SK-N-SH (cell line): ENCODE measurements around a stretch of chr17.

GRCh38 chr17:226801-227488 lies 45.5 kb upstream of the DOC2B start:
- RRBS, result no CpG with 5 or more reads among the region's 19 CpGs
CAGE:
- cytosol, long polyA plus RNA, result no peak
- long polyA plus RNA, result no peak
- nucleus, long polyA plus RNA, result no peak

DNA sequence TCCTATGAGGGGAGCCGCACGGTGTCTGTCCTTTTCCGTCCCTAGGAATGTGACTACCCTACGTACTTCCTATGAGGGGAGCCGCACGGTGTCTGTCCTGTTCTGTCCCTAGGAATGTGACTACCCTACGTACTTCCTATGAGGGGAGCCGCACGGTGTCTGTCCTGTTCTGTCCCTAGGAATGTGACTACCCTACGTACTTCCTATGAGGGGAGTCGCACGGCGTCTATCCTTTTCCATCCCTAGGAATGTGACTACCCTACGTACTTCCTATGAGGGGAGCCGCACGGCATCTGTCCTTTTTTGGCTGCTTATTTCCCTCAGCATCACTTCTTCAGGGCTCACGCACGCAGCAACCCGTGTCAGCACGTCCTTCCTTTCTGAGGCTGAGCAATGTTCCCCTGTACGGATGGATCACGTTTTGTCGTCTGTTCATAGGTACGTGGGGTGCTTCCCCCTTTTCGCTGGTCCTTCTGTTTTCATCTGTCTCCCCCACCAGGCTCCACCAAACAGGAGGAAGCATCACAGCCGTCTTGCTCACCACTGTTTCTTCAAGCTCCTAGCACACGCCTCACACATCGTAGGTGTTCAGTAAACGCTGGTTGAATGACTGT lies 76.4 kb upstream of the DOC2B start:
- RRBS, result no CpG with 5 or more reads among the region's 29 CpGs
CAGE:
- cytosol, long polyA plus RNA, result no peak
- long polyA plus RNA, result no peak
- nucleus, long polyA plus RNA, result no peak

- RRBS, result 95% methylated on average over 6 of the region's 12 CpGs
CAGE:
- cytosol, long polyA plus RNA, result no peak
- long polyA plus RNA, result no peak
- nucleus, long polyA plus RNA, result no peak
Measured at GRCh38 chr17:327314-327866, 25.2 kb downstream of the RPH3AL start.

- RRBS, result 72% methylated on average over 6 of the region's 18 CpGs
CAGE:
- cytosol, long polyA plus RNA, result no peak
- long polyA plus RNA, result no peak
- nucleus, long polyA plus RNA, result no peak
Measured at GRCh38 chr17:339536-340036, 13.0 kb downstream of the RPH3AL start.

DNA sequence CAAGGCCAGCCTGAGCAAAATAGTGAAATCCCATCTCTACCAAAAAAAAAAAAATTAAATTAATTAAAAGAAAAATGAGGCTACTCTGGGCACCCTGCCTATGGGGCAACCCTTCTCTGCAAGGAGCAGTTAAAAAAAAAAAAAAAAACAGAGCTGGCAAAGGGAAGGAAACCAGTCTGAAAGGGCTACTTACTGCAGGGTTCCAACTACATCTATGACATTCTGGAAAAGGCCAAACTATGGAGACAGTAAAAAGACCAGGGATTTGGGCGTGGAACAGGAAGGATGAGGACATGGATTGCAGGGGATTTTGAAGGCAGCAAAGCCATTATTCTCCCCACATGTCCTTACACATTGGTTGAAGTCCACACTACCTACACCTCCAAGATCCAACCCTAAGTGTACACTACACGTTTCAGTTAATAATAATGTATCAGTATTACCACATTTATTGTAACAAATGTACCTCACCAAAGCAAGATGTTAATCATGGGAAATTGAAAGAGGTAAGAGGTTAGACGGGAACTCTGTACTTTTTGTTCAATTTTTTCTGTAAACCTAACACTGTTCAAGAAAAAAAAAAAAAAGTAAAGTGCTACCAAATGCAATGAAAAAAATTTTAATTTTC lies 4.5 kb downstream of the RPH3AL start:
- RRBS, result no CpG with 5 or more reads among the region's 3 CpGs
CAGE:
- cytosol, long polyA plus RNA, result no peak
- long polyA plus RNA, result no peak
- nucleus, long polyA plus RNA, result no peak

DNA sequence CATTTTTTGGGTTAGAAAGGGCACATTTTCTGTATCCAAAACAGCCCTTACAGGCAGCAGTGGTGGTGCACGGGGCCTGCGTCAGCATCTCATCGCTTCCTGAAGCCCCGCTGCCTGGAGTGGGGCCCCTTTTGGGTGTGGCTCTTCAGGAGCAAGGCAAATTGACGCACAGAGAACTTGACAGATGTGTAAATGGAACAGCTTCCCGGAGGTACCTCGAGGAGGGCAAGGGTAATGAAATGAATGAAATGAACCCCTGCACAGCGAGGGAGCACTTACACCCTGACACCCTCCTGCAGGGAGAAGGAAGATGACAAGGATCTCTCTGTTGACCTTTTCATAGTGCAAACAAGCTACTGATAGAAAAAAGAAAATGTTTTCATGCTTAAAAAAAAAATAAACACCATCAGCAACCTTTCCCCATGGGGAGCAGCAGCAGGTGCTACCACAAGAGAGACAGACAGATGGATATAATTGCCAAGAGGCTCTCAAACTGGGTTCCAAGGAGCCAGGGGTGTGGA lies 485 bp upstream of the RPH3AL start:
- RRBS, result no CpG with 5 or more reads among the region's 8 CpGs
CAGE:
- cytosol, long polyA plus RNA, result no peak
- long polyA plus RNA, result no peak
- nucleus, long polyA plus RNA, result no peak

DNA sequence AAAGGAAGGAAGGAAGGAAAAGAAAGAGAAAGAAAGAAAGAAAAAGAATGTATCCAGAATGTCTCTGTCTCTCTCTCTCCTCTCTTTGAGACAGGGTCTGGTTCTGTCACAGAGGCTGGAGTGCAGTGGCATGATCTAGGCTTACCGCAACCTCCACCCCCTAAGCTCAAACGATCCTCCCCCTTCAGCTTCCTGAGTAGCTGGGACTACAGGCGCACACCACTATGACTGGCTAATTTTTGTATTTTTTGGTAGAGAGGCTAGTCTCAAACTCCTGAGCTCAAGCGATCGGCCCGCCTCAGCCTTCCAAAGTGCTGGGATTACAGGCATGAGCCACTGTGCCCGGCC lies 8.2 kb downstream of the C17orf97 start:
- RRBS, result no CpG with 5 or more reads among the region's 7 CpGs
CAGE:
- cytosol, long polyA plus RNA, result no peak
- long polyA plus RNA, result no peak
- nucleus, long polyA plus RNA, result no peak

DNA sequence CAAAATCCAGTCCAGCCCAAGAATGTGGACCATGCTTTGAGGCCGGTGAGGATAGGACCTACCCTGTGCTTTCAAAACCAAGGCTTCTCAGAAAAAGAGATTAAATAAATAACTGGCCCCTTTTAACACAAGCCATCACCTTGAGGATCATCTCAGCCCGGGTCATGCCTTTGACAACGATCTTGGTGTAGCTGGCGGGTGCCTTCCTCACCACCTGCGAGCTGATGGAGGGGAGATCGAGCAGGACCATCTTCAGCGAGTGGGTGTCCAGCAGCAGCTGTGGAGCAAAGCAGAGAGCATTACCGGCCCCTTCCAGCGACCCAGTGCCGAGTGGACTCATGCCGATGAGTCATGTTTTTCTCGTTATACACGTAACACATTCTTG lies 111.3 kb downstream of the C17orf97 start:
- RRBS, result 96% methylated on average over 2 of the region's 13 CpGs
CAGE:
- cytosol, long polyA plus RNA, result no peak
- long polyA plus RNA, result no peak
- nucleus, long polyA plus RNA, result no peak

DNA sequence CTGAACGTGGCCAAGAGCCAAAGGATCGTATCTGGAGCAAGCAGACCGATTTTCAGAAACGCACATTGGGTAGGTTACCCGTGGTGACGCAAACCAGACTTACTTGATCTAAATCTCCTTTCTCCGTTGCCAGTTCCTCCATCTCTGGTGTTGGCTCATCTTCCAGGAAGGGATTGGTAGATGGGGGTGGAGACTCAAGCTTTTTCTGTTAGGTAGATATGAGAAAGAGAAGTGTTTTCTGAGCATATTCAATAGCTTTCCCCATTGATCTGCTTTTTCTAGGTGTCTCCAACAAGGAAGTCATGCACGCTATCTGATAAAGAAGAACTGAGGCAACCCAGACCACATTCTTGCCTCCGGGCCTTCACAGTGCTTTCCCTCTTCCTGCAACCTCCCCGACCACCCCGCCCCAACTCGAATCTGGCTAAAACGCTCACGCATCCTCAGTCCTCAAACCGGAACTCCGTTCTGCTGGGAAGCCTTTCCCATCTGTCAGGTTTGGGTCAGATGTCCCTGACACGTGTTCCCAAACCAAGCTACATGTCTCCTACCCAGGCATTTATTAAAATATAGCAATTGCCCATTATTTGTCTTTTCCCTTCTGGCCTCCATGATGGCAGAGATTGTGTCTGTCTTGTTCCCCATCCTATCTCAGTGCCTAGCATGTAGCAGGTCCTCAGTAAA lies 112.8 kb downstream of the VPS53 start:
- RRBS, result 47% methylated on average over 4 of the region's 17 CpGs
CAGE:
- cytosol, long polyA plus RNA, result no peak
- long polyA plus RNA, result no peak
- nucleus, long polyA plus RNA, result no peak

- RRBS, result 35% methylated on average over 3 of the region's 26 CpGs
CAGE:
- cytosol, long polyA plus RNA, result no peak
- long polyA plus RNA, result no peak
- nucleus, long polyA plus RNA, result no peak
Measured at GRCh38 chr17:802397-803110, 20.4 kb downstream of the MRM3 start.

- RRBS, result no CpG with 5 or more reads among the region's 11 CpGs
CAGE:
- cytosol, long polyA plus RNA, result no peak
- long polyA plus RNA, result no peak
- nucleus, long polyA plus RNA, result no peak
Measured at GRCh38 chr17:848053-848320, 65.8 kb downstream of the MRM3 start.

DNA sequence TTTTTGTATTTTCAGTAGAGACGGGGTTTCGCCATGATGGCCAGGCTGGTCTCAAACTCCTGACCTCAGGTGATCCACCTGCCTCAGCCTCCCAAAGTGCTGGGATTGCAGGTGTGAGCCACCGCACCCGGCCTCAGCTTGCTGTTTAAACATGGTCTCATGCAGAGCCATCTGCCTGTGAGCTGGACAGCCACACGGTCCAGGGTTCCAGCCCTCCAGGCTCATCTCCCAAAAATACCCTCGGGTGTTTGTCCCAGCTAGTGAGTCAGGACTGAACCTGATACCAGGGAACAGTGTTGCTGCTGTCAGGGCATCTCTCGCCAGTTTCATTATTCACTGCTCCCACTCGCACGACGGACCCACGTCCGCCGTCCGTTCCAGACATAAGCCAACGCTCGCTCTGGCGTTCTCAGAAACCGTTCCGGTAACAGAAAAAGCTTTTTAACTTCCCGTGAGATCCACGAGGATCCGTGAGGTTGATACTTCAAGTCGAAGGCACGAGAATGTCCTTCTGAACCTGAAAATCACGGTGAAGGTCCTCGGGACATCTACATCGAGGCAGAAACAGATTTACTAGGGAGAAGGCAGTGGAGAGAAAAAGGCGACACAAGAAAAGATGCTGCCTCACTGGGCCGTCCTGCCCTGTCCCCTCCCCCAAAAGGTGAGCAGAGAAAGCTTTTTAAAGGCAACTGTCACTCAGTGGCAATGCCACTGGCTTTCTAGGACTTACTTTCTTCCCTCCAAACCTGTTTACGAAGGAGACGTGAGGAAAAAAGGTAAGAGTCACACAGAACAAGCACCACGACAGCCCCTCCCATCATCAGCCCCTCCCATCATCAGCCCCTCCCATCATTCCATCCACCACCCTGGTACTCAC lies 77.5 kb downstream of the NXN start:
- RRBS, result no CpG with 5 or more reads among the region's 32 CpGs
CAGE:
- cytosol, long polyA plus RNA, result no peak
- long polyA plus RNA, result no peak
- nucleus, long polyA plus RNA, result no peak

GRCh38 chr17:1003747-1004734 lies 7.1 kb downstream of the TIMM22 start:
- RRBS, result 83% methylated on average over 2 of the region's 34 CpGs
CAGE:
- cytosol, long polyA plus RNA, result start-site peak on the minus strand at chr17:1003823-1004251, 308 and 576 reads in 2 replicates
- long polyA plus RNA, result start-site peak on the minus strand at chr17:1003824-1004239, 828 and 586 reads in 2 replicates
- nucleus, long polyA plus RNA, result start-site peak on the minus strand at chr17:1003784-1004234, 427 and 1,366 reads in 2 replicates

DNA sequence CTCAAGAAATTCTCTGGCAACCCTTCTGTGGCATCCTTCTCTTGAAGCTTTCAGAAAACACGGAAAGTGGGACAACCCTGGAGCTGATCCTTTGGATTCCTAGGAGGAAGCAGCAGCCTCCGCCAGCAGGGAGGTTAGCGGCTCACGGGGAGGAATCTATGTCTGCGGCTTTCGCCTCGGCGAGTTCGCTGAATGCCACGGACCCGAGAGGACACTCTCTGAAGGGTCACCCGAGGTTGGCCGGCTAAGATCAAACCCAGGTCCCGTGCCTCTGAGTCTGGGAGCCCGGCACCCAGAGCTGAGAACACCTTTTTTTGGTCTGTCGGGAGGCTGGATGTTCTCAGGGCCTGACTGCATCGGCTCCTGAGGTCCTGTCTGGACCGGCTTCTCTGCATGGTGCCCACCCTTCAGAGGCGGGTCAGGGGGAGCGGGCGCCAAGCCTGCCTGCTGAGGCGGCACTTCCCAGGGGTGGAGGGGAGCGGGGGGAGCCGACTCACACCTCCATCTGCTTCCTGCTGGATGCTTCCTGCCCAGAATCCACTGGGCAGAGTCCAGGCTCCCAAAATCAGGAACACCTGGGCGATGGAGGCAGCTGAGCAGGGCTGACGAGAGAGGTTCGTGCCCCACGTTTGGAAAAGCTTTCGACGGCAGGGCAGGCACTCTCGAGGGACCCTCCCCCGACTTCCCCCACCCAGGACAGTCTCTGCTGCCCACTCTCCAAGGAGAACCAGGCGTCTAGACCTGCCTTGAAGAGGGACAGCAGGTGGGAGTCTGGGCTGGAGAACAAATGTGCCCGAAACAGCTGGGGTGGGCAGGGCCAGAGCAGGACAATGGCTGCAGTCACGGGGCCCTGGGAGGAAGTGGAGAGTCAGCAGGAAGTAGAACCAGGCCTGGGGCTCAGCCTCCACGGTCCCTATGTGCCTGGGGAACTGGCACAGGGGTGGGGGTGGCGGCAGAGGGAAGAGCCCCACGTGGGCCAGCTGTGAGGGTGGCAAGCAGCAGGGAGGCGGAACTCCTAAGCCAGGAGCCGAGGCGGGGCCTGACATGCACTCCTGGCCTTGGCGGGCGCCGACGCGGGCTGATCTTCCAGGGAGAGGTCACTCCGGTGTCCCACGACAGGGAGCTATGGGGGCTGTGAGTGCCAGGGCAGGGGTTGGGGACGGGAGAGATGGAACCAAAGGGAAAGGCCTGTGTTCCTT lies 42.3 kb downstream of the TIMM22 start:
- RRBS, result 96% methylated on average over 3 of the region's 49 CpGs
CAGE:
- cytosol, long polyA plus RNA, result no peak
- long polyA plus RNA, result no peak
- nucleus, long polyA plus RNA, result no peak

- RRBS, result no CpG with 5 or more reads among the region's 38 CpGs
CAGE:
- cytosol, long polyA plus RNA, result no peak
- long polyA plus RNA, result no peak
- nucleus, long polyA plus RNA, result no peak
Measured at GRCh38 chr17:1186716-1187763, 7.3 kb upstream of the ABR start.

DNA sequence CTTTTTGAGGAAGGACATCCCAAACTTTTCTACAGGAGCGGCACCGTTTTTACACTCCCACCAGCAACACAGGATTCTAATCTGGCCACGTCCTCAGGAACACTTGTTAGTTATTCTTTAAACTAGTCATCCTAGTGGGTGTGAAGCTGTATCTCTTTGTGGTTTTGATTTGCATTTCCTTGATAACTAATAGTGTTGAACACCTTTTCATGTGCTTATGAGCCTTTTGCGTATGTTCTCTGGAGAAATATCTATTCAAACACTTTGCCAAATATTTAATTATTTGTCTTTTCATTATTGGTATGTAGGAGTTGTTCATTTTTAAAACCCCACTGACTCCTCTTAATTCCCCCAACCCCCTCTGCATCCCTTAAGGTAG lies 25.5 kb downstream of the YWHAE start:
- RRBS, result no CpG with 5 or more reads among the region's 4 CpGs
CAGE:
- cytosol, long polyA plus RNA, result no peak
- long polyA plus RNA, result no peak
- nucleus, long polyA plus RNA, result no peak

DNA sequence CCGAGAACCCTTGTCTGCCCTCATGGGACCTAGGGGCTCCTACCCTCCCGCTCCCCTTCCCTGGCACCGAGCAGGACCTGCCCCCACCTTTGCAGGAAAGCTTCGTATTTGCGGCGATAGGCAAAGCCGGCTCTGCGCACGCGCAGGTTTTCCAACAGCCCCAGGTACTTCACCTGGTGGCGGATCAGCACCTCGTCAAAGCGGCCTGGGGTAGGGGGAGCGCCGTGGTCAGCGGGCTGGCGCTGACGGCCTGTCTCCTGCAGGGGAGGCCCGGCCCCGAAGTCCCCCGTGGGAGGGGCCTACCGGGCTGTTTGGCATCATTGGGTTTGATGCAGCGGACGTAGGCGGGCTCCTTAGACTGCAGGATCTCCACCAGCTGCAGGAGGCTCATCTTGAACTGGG lies 15.8 kb upstream of the CRK start:
- RRBS, result no CpG with 5 or more reads among the region's 25 CpGs
CAGE:
- cytosol, long polyA plus RNA, result no peak
- long polyA plus RNA, result no peak
- nucleus, long polyA plus RNA, result no peak

- RRBS, result 1% methylated on average over 16 of the region's 81 CpGs
CAGE:
- cytosol, long polyA plus RNA, result no peak
- long polyA plus RNA, result no peak
- nucleus, long polyA plus RNA, result no peak
Measured at GRCh38 chr17:1487798-1488935, 4.3 kb downstream of the MYO1C start.

- RRBS, result no CpG with 5 or more reads among the region's 12 CpGs
CAGE:
- cytosol, long polyA plus RNA, result no peak
- long polyA plus RNA, result no peak
- nucleus, long polyA plus RNA, result no peak
Measured at GRCh38 chr17:1509058-1509501, 7.3 kb downstream of the INPP5K start.

DNA sequence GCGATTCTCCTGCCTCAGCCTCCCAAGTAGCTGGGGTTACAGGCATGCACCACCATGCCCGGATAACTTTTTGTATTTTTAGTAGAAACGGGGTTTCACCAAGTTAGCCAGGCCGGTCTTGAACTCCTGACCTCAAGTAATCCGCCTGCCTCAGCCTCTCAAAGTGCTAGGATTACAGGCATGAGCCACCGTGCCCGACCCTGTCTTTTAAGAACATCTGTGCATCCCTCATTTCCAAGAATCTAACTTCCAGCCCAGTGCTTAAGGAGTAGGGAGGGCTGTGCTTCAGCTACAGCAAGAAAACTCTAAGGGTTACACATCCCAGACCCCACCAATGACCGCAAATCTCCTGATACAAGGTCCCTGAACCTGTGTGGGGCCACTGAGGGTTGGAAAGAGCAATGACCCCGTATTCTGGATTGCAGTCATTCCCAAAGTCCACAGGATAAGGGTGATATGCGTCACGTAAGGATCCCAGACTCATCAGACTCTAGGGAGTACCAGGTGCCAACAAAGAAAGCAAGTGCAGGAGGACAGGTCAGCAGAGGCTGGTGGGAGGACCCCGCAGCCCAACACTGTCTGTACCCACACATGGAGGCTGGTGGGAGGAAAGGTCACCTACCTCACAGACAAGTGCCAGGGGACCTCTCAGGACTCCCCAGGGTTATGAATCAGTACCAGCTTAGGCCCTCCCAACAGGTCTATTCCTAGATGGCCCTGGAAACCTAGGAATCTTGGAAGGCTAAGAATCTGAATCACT lies 16.4 kb downstream of the PITPNA start:
- RRBS, result no CpG with 5 or more reads among the region's 12 CpGs
CAGE:
- cytosol, long polyA plus RNA, result no peak
- long polyA plus RNA, result no peak
- nucleus, long polyA plus RNA, result no peak